RPMI7951 (cell line): ENCODE measurements around the gene DISP1.

DNA sequence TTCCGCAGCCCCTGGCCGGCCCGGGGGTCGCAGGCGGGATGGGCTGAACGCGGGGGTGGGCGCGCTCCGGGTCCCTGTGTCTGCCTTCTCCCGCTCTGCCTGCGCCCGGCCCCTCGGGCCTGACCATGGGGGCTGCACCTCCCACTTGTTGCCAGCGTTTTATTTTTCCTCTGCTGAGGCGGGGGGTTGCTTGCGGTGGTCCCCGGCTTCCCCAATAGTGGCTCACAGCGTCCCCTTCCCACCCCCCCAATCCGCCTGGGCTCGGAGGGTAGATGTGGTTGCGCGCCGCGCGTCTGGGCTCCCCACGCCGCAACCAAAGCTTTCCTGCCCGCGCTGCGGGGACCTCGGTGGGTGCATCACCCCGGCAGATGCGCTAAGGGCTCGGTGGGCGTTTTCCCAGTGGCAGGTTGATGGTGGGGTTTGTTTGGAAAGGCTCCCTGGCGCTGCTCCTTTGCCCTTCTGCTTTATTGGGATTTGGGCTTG is 495 bp downstream of the MIA3 start:
- RAMPAGE, long total RNA, result no peak

DNA sequence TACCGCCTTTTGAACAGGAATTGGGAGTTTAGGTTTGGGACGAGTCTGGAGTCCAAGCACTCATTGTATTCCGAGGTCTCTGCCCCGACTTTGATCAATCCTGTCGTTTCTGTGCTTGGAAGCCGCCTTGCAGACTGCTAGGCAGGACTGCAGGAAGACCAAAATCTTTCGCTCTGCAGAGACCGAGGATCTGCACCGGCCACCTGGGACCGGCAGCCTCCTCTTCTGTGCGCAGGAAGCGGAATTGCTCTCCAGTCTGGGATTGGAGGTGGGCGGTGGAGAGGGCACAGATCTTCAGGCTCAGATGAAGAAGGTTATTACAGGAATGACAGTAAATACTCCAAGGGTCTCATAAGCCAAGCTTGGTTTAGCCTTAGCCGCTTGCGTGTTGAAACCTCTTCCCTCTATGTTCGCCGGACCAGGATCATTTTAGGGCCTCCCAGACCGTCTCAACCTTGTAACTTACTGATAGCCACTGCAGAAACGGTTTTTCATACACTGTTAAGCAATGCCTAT is 995 bp downstream of the MIA3 start:
- RAMPAGE, long total RNA, result no peak

DNA sequence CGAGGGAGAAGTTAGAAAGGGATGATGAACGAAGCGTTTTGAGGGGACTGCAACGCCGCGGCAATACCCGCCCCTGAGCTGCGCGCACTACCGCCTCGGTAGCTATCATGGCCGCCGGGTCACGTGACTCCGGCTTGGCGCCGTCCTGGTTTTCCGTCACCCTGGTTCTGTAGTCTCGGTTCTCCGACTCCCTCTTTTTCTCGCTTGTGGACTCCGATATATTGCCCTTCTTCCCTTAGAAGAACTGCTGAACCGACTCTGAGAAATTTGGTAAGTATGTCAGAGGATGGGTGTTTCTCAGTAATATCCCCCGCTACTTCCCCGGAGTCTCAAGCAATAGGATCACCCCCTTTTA is 286 bp downstream of the BROX start:
- RAMPAGE, long total RNA, result no peak

DNA sequence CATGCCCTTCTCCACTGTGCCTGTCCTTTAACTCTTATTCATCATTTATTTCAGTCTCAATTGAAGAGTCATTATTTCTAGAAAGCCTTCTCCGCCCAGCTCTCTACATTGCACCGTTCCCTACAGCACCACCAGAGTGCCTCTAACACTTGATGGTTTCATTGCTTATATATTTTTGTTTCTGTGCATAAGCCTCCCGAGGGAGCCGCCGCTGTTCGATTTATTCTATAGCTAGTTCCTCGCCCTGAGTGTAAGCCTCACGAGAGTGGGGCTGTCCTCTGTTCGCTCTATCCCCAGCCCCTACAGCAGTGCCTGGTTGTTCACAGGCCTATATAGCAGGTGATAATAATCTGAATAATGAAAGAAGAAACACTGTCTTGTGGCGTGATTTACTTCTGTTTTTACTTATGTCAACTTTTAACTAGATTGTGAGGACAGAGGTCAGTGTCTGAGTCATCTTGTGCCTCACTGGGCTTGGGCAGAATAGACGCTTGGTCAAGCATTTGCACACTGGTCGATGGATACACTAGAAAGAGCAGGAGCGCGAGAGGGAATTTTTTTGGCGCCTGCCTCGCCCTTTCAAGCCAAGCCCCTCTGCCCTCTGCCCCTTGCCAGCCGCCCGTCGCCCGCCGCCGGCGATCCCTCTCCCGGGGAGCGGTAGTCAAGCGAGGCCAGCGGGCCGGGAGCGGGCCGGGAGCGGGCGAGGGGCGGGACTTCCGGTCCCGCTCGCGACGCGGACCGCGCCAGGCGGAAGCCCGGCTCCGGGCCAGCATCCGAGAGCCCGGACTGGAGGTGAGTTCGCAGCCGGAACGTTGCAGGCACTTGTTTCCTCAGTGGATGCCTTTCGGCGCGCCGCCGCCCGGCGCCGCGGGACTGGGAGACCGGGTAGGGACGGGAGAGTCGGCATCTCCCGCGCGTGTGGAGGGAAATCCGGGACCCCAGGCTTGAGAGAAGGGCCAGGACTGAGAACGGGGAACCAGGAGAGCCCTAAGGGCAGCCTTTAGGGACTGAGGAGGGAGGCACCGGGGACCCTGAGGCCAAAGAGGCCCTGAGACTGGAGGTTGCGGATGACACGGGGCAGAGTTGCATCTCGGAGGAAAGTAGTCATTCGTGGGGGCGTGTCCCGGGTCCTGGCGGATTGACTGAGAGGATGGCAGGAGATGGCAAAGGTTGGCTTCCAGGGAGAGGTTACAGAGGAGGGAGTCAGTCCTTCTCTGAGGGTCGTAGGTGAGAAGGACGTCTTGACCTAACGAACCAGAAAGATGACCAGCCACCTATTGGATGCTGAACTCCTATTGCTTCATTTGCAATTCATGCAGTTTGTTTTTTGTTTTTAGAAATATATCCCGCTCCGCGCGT is at the start of gene DISP1:
TSS of gene DISP1 (plus strand) at position 753 of the 1,359 bp plus-strand sequence.
- RAMPAGE, long total RNA, result no peak

- RAMPAGE, long total RNA, result no peak
These were observed 125.7 kb downstream of the TLR5 start for GRCh38 chr1:223017214-223017807.

DNA sequence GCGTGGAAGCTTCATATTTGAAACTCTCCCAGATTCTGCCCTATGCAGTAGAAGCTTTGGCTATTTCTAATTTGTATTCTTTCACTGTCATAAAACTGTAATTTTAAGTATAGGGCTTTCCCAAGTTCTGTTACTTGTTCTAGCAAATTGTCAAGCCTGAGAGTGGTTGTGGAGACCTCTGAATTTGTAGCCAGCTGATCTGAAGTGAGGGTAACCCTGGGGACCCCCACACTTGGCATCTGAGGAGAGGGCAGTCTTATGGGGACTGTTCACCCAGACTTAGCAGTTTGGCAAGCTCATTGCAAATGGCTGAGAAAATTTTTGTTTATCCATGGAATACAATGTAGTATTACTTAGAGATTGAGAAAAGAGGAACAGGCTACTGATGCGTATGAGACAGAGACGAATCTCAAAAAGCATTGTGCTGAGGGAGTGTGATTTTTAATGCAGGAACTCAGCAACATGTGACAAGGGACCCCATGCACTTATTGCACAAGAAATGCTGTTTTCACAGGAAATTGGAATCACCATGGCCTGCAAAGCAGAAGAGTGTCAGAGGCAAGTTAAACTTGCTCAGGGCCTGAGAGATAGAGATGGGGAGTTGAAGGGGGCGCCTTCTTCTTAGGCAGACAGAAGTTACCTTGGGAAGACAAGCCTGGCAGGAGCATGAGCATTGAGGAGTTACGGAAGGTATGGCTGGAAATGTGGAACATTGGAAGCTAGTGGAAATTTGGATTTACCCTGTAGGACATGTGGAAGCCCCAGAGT is 32.5 kb upstream of the TLR5 start:
- RAMPAGE, long total RNA, result no peak

GRCh38 chr1:223230374-223230978 is 87.4 kb upstream of the TLR5 start:
- RAMPAGE, long total RNA, result no peak

DNA sequence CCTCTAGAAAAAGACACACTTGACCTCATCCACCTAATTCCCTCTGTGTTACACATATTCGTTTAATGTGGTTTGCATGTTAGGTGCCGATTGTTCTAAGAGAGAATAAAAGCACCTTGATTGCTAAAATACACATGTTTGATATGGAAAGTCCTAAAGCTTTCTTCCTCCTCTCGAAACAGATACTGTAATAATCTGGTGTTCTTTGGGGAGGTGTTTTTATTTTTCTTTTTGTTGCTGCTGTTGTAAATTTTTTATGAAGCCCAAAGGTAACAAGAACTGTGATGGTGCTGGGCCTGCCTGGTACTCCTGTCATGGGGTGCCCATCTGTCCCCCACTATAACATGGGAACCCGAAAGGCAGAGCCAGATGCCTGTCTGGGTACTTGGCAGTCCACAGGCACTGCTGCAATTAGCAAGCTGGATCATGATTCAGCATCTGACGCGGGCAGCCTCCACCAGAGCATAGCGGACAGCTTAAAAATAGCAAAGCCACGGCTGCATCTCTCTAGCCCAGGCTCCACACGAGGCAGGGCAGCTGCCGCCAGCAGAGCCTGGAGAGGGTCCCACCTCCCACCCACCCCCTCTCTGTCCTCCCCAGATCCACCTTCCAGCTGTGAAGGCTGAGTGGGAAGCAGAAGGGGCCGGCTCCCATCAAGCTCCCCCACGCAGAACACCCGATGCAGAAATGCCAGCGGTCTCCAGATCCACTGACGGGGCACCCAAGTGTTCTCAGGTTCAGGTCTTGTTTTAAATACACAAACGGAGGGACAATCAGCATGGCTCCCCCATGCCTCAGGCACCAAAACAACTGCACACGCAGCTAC is 22.9 kb downstream of the SUSD4 start:
- RAMPAGE, long total RNA, result no peak

DNA sequence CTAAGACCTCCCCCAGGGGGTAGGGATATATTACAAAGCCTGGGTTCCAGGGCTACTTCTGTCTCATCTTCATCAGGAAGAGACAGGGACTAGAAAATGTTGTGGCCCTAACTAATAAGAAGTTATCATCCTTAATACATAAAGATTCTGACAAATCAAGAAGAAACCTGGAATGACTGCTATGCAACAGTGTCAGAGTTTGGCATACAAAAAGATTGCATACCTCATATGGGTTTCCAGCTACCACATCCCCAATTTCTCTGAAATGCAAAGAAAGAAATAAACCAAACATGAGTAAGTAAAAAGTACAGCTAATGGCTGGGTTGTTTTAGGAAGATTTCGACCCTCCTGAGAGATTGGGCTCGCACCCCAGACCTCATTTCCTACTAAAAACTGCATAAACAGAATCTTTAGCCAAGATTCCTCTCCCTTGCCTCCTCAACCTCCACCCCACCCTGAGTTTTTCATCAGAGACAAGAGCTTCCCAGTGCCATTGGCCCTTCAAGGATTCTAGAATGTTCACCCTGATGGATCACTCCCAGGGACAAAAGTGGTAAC is 107.5 kb downstream of the CAPN8 start:
- RAMPAGE, long total RNA, result no peak

DNA sequence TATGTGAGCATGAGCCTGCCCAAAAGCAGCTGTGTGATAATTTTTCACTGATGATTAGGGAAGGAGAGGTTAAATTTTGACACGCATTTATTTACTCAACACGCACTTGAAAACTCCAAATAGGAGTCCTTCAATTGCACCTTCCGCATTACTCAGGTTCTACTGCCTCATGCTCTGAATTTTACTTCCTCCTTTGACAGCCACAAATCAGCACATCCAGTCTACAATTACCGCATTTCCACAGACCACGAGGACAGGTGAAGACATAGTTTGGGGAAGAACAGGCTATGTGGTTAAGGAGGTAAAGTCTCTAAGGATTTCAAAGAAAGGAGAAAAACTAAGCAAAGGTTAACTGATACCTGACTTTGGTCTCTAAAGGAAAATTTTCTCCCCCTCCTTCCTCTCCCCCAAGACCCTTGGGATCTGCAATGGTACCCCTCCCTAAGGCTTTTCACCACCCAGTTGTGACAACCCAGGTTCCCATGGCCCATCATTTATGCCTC is 2.5 kb downstream of the CAPN8 start:
- RAMPAGE, long total RNA, result no peak

DNA sequence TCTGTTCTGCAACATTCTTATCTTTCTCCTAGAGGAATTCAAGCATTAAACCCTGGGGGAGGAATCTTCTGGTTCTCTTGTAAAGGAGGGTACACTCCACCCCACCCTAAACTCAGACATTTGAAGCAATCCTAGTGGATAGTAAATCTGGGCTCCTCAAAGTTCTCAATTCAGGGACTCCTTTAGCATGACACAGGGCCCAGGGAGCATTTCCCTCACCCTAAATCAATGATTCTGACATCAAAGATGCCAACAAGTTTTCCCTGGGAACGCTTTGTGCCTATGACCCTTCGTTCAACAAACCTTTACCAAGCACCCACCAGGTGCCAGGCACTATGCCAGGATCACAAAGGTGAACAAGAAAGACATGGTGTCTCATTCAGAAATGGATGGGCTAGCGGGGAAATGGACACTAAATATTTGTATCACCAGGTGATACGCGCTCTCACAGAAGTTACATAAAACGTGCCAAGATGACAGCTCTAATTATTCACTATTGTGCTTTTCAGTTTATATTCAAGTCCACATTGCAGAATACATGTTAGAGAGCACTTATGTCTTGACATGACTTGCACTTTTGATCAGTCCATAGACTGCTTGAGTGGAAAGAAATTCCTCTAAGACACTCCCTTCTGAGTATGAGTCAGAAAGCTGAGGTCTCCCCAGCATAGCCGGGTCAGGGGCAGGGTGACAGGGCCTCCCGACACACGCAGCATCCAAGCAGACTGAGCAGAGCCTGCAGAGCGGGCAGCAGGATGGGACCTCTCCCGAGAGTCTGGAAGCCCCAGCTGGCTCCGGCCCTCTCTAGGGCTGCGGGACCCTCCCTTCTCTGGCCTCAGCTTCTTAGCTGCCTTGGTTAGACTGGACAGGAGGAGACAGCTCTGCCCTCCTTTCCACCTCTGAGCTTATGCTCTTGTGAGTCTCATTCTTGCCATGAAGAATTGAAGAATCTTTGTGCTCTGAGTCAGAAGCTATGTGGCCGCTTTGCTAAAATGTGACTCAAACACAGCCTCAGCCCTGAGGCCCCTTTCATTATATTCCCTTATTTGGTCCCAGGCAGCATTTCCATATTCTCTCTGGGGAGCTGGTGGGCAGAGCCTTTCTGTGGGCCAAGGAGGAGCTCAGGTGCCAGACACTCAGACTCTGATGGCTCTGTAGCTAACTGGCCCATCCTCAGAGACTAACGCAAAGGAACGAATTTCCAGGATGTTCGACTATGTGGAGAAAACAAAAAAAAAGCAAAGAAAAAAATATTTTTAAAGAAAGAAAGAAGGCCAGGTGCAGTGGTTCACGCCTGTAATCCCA is 11.4 kb upstream of the CAPN2 start:
- RAMPAGE, long total RNA, result no peak

DNA sequence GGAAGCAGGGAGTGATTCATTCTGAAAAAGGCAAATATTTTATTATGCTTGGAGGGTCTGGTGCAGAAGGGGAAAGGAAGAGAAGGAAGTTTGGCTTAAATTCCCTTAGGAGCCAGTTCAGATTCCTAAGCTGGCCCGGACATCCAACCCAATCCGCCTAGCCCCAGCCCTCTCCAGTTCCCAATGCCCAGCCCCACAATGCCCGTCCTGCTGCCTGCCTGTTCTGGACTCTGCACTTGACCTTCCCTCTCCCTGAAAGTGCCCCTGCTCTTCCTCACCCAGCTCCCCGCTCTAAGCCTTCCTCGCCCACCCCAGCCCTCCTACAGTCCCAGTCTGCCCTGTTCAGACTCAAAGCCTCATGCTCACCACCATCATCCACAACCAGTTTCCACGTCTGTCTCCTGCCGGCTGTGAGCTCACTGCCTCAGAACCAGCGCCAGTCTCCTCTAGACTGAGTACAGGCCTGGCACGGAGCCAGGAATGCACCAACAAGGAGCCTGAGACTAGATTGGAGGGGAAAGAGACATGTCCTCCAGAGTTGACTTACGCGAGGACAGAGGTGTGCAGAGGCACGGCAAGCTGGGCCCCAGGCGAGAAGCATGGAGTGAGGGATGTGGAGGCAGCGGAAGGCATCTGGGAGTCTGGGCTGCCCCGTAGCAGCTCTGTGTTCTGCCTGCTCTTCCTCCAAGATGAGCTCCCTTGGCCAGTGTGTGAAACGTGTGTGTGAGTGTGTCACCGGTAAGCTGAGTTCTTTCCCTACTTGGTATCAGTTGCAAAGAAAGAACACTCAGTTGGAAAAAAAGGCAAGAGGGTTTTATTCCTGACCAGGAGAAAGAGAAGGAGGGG is 19.1 kb downstream of the CAPN2 start:
- RAMPAGE, long total RNA, result no peak

DNA sequence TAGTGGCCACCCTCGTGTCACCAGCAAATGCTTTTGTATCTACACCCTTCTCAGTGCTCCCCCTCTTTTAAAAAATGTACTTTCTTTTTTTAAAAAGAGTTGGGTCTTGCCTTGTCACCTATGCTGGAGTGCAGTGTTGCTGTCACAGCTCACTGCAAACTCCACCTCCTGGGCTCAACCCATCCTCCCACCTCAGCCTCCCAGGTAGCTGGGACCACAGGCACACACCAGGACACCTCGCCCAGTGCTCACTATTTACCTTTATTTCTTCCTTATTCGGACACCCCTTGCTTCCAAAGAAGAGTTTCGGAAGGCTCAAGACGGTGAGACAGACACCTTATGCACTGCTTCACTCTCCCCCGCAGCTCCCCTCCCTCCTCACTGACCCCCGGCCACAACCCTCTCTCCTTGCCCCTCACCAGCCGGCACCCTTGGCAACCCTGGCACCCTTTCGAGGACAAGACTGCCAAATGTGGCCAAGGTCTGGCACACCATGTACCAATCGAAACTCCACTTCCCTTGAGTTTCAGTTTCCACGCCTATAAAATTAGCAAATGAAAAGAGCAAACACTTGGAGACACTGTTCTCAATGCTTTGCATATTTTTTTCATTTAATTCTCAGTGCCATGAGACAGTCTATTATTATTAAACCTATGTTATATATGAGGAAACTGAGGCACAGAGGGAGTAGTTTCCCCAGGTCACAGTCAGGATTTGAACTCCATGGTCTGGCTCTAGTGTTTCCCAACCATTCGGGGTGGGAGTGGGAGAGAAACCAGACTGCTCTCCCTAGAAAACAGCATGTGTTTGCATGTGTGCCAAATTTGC is 22.1 kb downstream of the CAPN2 start:
- RAMPAGE, long total RNA, result no peak

DNA sequence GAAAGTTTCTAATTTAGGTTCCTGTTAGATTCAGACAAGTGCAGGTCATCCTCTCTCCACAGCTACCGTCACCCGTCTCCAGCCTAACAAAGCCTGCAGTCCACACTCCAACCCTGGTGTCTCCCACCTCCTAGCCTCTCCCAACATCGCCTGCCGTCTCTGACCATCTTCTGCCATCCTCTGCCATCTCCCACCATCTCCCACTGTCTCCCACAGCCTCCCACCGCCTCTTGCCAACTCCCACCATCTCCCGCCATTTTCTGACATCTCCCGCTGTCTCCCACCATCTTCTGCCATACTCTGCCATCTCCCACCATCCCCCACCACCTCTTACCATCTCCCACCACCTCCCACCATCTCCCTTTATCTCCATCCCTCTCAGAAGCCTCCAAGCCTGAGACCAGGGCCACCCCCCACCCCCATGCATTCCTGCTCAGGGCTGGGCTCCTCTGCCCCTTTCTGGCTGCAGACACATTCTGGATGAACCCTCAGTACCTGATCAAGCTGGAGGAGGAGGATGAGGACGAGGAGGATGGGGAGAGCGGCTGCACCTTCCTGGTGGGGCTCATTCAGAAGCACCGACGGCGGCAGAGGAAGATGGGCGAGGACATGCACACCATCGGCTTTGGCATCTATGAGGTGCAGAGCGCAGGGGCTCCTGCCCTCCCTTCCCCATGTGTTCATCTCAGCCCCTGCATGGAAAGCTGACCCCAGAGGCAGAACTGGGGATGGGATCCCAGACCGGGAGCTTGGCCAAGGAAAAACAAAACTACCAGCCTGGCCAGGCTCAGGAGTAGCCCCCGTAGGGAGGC is 42.9 kb downstream of the CAPN2 start:
- RAMPAGE, long total RNA, result no peak

DNA sequence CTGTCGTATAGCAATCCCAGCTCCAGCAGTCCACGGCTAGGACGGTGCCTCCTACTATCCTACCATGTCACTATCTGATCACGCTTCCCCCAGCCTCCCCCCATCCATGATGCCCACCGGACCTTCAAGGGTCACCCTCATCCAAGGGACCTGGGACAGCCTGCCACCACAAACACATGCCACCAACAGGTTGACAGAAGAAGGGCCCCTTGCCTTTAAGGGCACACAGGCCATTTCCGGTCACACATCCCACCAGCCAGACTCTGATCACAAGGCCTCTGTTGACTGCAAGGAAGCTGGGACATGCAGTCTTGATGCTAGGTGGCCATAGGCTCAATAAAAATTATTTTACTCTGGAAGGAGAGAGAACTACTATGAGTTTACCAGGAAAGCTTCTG is 58.7 kb downstream of the CAPN2 start:
- RAMPAGE, long total RNA, result no peak

GRCh38 chr1:223813737-223814551 is 31.8 kb downstream of the TP53BP2 start:
- RAMPAGE, long total RNA, result no peak

- RAMPAGE, long total RNA, result no peak
These were observed 20.0 kb downstream of the TP53BP2 start for GRCh38 chr1:223825676-223826255.

DNA sequence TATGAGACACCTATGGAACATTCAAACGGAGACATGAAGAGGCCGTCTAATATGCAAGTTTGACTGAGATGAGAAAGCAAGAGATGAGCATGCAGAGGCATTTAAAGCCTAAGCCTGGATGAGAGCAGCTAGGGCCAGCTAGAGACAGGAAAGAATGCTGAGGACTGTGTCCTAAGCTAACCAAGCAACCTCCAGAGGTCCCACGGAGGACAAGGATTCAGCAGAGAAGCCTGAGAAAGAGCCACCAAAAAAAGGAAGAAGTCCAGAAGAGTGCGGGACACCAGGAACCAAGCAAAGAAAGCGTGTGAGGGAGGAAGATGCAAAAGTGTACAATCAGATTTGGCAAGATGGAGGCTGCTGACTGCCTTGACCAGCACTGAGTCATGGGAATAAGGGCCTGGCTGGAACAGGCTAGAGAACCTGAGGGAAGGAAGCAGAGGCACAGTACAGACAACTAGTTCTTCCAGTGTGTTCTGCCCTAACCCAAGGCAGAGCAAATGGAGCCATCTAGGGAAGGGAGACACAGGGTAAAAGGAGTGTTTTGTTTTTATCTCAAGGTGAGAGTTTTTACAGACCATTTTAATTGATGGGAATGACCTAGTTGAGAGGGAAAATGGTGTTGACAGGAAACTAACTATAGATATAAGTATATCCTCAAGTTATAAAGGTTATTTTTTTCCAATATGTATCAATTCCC is 18.5 kb downstream of the TP53BP2 start:
- RAMPAGE, long total RNA, result no peak

DNA sequence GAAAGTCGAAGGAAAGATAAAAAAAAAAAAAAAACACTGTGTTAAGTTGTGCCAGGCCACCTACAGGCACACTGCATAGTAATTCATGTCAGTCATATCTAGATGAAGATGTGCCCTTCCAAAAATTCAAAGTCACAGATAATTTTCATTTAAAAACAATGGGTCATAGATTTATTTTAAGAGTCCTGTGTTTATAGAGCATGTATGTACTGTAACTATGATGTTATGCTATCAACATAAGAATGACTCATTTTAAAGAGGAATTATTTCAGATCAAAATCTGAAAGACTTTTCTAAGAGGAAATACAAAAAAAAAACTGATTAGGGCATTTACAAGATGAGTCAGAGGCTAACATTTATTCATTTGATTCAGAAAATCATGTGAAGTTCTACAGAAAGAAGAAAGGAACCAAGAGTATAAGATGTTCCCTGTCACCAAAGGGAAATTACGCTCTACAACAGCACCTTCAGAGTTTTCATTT is 14.0 kb downstream of the TP53BP2 start:
- RAMPAGE, long total RNA, result no peak

GRCh38 chr1:223838332-223839106 is 7.2 kb downstream of the TP53BP2 start:
- RAMPAGE, long total RNA, result no peak